ENCODE measurements around the gene FN3KRP.

DNA sequence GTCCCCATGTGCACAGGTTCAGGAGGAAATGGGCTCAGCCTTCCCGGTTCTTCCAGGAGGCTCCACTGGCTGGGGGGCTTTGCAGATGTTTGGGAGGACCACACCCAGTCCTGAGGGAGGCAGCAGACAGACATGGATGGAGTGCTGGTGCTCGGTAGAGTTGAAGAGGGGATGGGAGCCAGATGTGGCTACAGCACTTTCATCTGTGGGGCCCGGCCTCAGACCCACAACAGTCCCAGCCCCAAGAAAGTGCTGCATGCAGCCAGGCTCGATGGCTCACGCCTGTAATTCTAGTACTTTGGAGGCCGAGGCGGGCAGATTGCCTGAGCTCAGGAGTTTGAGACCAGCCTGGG, 21.8 kb downstream of the NARF start:
- CAGE, long polyA plus RNA = no peak
- RRBS = 92% methylated on average over 1 of the region's 7 CpGs

DNA sequence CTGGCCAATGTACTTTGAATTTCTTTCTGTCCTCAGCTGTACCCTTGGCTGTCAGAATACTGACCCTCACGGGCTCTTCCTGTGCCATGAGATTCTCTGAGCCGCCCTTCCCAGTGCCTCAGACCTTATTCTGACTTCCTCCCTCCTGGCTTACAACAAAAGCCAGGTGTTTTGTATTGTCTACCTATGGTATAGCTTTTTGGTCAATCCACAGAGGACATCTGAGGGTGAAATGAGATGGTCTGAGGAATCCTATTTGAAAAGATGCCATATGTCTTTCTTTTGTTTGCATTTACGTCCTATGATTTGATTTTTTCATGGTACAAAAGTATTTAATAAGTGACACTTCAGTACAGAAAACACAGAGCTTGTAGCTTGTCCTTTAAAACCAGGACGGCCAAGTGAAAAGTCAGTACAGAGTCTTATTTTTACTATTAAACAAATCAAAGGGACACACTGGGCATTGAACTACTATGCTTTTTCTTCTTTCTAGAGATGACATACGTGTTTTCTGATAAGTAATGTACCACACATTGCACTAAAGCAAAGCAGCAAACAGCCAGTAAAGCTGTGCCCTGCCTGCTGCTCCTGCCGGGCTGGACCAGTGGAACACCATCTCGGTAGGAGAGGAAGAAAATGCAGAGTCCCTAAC, 55.2 kb downstream of the FOXK2 start:
- CAGE, long polyA plus RNA = no peak
- RRBS = no CpG with 5 or more reads among the region's 7 CpGs

DNA sequence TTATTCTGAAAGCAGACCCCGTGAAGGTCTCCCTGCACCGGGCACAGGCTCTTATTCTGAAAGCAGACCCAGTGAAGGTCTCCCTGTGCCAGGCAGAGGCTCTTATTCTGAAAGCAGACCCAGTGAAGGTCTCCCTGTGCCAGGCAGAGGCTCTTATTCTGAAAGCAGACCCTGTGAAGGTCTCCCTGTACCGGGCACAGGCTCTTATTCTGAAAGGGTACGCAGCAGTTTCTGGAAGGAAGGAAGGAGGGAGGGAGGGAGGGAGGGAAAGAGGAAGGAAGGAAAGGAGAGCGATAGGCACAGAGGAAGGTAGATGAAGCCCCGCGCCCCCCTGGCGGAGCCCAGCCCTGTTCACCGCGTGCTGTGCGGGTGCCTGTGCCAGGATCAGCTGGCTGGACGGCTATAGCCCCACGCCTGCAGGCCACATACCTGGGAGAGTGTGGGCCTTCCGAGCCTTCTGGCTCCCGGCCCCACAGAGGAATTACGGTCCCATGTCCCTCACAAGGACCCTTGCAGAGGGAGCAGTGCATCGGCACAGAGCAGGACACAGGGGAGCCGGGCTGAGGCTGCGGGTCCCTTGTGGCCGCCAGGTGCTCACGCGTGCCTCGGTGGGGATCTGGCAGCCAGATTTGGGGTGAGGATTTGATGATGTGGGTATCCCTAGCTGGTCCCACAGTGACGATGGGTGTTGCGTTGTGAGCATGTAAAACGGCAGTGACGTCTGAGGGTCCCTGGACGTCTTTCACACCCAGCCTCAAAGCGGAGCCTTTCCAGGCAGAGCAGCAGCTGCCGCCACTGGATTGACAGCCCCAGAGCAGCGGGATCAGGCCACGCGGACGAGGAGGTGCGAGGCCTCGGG, 54.9 kb downstream of the WDR45B start:
- CAGE, long polyA plus RNA = no peak
- RRBS = 6% methylated on average over 4 of the region's 36 CpGs

DNA sequence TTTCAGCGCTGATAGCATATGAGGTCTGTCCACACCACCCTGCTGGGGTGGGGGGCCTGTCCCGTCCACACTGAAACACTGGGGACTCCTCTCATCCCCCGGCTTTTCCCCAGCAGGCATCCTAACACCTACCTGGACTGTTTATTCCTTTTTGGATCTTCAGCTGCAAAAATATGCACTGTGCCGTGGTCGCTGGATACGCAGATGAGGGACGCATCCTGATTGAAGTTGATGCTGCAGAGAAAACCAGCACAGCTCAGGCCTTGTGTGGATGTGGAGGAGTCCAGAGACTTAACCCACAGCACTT, 31.1 kb downstream of the WDR45B start:
- CAGE, long polyA plus RNA = no peak
- RRBS = no CpG with 5 or more reads among the region's 7 CpGs

GRCh38 chr17:82643807-82644610, 4.2 kb downstream of the WDR45B start:
- CAGE, long polyA plus RNA = no peak
- RRBS = no CpG with 5 or more reads among the region's 11 CpGs

DNA sequence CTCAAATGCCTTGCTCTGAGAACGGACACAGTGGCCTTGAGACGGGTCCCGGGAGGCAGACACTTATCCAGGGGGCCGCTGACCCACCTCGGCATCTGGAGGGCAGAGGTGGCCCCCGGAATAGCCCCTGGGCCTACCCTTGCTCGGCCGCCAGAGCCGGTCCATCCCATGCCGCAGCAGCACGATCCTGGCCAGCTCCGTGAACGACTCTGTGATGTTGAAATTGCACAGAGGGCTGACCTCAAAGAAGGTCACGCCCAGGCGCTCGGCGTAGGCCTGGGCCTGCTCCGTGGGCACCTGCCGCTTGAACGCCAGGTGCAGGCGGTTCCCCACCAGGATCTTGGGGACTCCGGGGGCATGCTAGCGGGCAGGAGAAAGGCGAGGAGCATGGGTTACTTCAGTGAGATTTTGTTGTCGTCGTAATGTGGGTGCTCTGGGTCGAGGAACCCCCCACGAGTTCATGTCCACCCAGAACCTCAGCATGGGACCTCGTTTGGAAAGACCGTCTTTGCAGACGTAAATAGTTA, 10.2 kb upstream of the WDR45B start:
- CAGE, long polyA plus RNA = no peak
- RRBS = 86% methylated on average over 7 of the region's 31 CpGs

DNA sequence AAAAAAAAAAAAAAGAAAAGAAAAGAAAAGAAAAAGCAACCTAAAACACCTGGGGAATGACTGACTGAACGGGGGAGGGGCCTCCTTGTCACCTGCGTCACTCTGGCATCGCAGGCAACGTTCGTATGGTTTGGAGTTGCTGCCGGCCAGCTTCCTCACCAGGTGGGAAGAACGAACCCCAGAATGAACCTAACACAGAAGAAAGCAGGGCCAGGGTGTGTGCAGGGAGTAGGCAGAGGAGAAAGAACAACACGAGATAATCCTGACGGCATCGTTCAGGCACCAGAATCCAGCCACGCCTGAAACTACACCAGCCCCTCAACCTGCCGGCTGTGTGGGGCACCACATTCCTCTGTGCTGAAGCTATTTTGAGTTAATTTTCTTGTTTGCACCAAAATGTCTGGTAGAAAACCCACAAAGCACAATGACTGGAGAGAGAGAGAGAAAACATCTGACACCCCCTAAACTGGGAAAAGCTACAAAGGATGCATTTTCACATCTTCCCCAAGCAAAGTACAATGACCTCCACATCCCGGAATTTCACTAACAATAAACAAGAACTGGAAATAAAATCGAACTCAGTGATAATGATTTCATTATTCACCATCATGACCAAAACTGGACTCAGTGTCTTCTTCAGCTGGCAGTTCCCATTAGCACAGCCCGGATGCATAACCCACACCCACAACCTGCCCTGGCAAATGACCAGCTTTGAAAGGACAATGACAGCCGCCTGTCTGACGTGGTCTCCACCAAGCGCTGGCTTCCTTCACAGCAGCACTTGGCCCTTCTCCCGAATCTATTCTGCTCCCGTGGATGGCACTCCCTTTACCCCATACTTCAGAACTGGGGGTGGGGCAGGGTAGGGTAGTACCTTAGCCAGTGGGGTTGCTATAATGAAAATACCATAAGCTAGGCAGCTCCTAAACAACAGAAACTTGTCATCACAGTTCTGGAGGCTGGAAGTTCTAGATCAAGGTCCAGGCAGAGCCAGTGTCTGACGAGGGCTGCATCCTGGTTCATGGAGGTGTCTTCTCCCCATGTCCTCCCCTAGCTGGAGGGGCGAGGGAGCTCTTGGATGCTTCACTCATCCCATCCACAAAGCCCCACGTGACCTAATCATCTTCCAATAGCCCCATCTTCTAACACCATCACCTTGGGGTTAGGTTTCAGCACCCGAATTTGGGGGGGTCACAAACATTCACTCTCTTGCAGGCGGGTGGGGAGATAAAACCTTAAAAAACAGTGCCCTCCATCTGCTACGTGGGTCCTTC, 23.4 kb downstream of the RAB40B start:
- CAGE, long polyA plus RNA = no peak
- RRBS = no CpG with 5 or more reads among the region's 26 CpGs

- CAGE, long polyA plus RNA = no peak
- RRBS = 1% methylated on average over 24 of the region's 78 CpGs
Observed at GRCh38 chr17:82715960-82716946, at the start of gene FN3KRP. FN3KRP (plus strand) TSS chr17:82716706.

DNA sequence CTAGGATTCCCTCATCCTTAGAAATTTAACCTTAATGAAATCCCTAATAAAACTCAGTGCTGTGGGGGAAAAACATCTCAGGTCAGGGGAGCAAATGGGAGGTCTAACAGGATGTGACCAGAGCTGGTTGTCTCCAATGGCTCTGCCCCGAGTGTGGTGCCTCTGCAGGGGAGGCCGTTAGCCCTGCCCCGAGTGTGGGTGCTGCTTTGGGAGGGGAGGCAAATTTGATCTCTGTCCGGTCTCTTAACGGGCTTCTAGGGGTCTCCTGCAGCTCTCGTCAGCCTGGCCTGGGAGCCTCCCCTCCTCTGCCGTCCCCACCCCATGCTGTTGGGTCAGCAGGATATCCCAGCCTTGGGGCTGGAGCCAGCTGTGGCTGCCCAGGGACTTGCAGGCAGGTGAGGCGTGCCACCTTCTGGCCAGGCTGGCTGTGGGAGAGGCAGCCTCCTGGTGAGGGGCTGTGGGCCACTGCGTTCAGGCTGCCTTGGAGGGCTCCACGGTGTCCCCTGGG, 34.4 kb downstream of the TBCD start:
- CAGE, long polyA plus RNA = no peak
- RRBS = no CpG with 5 or more reads among the region's 10 CpGs

DNA sequence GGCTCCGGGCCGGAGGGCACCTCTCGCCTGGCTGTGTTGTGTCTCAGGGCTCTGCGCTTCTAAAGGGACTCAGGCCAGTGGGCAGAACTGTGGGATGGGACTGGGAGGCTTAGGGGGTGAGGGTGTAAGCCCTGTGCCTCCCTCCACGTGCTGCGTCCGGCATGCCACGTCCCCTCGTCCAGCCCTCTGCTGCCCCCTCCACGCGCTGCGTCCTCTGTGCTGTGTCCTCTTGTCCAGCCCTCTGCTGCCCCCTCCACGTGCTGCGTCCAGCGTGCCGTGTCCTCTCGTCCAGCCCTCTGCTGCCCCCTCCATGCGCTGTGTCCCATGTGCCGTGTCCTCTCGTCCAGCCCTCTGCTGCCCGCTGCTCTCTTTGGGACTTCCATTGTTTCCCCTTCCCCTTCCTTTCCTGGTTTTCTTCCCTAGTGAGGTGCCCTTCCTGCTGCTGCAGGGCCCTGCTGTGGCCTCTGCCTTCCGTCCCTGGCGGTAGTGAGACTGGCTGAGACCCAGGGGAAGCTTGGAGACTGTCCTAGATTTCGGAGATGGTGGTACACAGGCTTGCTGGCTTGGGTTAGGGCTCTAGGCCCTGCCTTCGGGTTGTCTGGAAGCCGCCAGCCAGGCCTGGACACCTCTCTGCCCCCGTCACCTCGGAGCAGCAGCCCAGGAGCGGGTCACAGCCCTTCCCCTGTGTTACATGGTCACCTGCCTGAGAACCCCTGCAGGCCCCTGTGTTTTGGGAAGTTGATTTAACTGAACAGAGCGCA, 6.4 kb upstream of the ZNF750 start:
- CAGE, long polyA plus RNA = no peak
- RRBS = no CpG with 5 or more reads among the region's 30 CpGs

DNA sequence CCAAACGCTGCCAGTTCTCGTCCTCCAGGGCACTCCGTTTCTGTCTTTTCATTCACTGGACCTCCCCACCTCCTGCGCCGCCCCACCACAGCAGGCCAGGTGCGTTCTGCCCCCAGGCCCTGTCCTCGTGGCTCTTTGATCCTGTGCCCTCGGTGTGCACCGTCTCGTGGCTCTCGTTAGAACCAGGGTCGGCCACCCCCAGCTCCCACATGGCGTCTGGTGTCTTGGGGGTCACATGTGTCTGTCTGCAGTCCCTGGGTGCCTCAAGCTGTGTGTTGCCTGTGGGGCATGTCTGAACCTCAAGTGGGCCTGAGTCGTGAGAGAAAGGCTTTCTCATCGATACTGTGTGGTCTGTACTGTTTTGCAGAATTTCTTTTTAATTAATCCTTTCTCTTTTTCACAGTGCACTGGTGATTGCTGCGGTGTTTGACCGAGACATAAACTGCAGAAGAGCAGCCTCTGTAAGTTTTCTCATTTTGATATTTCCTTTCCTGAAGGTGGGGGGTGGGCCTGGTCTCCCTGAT, 44.0 kb upstream of the ZNF750 start:
- CAGE, long polyA plus RNA = no peak
- RRBS = no CpG with 5 or more reads among the region's 17 CpGs

GRCh38 chr17:82884266-82885160, 44.7 kb upstream of the ZNF750 start:
- CAGE, long polyA plus RNA = no peak
- RRBS = no CpG with 5 or more reads among the region's 29 CpGs

- CAGE, long polyA plus RNA = no peak
- RRBS = 96% methylated on average over 4 of the region's 24 CpGs
Observed at GRCh38 chr17:82912321-82913104, 72.7 kb upstream of the ZNF750 start.

DNA sequence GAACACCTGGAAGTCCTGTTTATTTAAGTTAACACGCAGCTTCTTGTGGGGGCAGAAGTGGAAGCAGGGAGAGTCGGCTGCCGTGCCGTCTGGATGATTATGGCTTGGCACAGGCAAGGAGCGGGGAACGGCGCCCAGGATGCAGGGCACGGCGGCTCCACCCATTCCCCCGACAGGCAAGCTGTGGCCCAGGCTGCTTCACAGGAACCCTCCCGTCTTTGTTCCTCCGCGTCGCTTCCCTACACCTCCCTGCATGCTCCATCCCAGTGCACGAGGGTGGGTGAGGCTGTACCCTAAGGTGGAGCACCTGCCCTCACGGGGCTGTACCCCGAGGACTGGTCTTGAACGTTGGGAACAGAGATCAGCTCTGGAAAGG, 40.9 kb downstream of the B3GNTL1 start:
- CAGE, long polyA plus RNA = no peak
- RRBS = no CpG with 5 or more reads among the region's 18 CpGs

DNA sequence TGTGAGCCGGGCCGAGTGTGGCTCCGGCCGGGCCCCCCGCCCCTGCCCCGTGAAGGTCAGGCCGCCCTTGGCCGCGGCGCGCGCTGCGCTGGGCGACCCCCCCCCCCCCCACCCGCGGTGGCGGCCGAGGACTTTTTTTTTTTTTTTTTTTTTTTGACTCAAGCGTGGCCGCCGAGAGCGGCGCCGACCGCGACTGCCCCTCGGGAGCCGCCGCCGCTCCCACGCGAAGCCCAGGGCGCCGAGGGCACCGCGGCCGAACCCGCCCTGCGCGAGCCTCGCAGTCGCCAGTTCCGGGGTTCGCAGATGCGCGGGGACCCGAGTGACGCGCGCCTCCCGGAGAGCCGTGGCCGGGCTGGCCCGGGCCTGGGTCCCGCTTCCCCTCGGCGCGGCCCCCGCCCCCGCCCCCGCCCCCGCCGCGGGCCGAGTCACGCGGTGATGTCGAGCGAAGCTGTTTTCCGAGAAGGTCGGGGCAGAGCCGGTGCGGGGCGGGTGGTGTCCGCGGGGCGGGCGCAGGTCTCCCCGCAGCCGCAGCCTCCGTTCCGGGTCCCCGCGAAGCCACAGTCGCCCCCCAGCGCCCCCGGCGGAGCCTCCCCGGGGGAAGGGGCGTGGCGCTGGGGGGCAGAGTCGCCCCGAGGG, 1.2 kb downstream of the METRNL start:
- CAGE, long polyA plus RNA = no peak
- RRBS = 1% methylated on average over 30 of the region's 93 CpGs

DNA sequence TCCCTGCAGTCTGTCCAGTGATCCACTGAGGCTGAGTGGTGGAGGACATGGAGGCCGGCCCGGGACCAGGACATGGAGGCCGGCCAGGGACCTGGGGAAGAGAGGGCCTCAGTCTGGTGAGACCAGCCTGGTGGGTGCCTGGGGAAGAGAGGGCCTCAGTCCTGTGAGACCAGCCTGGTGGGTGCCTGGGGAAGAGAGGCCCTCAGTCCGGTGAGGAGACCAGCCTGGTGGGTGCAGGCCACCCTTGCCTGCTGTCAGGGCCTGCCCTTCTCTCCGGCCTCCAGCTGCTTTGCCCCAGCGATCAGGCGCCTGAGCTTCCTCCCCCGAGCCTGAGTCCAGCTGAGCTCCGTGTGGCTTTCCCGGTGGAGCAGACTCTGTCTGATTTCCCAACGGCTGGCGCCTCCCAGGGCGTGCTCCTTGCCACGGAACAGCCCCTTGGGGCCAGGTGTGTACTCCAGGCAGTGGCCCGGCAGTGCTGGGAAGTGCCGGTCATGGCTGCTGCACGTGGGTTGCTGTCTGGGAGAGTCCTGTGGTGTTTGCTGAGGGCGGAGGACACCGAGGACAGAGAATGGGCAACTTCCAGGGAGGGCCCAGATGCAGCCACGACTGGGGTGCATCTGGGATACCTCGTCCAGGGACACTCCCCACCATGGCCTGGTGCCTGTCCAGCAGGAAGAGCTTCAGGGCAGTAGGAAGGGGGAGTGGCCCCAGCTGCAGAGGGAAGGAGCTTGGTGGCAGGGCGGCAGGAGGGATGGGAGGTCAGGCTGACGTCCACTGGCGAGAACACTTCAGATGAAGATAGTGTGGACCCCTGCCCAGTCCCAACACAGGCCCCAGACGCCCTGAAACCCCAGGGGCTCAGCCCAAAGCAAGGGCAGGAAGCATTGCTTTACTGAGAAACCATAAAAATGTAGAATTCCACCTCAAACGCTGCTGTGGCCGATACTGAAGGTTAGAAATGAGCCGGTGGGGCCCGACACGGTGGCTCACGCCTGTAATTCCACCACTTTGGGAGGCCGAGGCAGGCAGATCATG, 22.5 kb downstream of the METRNL start:
- CAGE, long polyA plus RNA = no peak
- RRBS = 88% methylated on average over 6 of the region's 32 CpGs

- CAGE, long polyA plus RNA = no peak
- RRBS = 96% methylated on average over 4 of the region's 19 CpGs
Observed at GRCh38 chr17:83105312-83105824, 26.0 kb downstream of the METRNL start.

DNA sequence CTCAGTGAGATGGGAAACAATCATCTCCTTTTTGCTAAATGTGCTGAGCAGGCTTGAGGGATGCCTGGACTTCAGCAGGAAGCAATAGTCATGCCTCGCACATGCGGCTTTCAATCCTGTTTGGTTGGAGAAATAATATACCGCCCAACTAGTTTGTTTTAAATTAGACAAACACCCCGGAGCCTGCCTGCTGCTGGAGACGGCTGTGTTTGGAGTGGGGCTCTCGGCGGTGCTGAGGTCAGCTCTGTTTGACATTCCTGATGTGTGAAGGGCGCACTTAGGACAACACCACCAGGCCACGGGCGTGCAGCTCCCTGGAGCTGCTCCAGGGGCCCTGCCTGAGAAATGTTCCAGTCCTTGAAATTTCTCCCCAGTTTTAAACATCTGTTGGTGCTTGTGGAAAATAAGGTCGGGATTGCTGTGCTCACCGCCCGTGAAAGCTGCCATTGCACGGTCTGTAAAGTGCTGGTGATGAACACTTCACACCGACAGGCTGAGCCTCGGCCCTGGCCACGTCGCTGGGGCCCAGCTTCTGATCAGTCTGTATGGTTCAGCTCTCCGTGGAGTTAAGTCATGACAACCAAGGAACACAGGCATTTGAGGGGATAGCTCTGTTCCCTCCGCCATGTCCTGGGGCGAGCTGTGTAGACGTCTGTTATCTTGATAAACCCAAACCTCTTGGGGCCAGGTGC, 110.4 kb downstream of the METRNL start:
- CAGE, long polyA plus RNA = no peak
- RRBS = no CpG with 5 or more reads among the region's 22 CpGs

- CAGE, long polyA plus RNA = no peak
- RRBS = no CpG with 5 or more reads among the region's 21 CpGs
Observed at GRCh38 chr17:83196876-83197577, 117.6 kb downstream of the METRNL start.

- CAGE, long polyA plus RNA = no peak
- RRBS = 9% methylated on average over 3 of the region's 23 CpGs
Observed at GRCh38 chr17:83199447-83200198, 120.2 kb downstream of the METRNL start.